ENCODE results near the gene TP53RK.

- RRBS, 2 experiments: no CpG with 5 or more reads among the region's 11 CpGs
Observed at GRCh38 chr20:45764852-45765870, 26.5 kb downstream of the WFDC3 start.

DNA sequence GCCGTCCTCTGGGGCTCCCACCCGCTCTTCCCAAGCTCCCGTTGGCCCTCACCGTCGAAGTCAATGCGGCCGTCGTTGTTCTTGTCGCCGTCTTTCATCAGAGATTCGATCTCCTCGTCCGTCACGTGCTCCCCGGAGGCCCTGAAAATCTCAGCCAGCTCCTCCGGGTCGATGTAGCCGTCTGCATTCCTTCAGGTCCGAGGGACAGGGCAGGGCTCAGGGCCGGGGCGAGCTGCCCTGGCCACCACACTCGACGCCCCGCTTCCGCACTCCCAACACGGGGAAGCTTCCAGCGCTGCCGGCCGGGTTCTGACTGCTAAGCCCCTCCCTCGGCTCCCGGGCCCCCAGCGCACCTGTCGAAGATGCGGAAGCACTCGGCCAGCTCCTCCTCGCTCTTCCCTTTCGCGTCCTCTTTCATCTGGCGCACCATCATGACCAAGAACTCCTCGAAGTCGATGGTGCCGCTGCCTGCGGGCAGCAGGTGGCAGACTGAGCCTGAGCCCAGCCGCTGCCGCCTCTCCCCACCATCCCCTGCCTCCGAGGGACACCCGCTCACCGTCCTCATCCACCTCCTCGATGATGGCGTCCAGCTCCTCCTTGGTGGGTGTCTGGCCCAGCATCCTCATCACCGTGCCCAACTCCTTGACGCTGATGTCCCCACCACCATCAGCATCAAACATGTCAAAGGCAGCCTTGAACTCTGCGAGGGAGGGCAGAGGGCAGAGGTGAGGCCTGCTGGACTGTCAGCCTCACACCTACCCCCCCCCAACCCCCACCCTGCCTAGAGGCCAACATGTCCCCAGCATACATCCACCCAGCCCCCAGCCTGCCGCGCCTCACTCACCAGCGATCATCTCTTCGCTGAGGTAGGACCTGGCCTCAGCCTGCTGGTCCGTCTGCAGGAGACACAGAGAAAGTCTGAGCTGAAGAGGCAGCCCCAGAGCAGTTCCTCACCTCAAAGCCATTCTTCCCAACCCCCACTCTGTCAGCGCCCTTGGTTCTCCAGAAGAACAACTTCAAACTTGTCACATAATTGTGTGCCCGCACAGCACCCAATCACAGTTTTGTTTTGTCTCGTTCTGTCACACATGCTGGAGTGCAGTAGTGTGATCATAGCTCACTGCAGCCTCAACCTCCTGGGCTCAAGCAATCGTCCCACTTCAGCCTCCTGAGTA is 2.8 kb downstream of the TNNC2 start:
- RRBS, 2 experiments: 3 to 4% methylated on average over 12 of the region's 62 CpGs

GRCh38 chr20:45828551-45828937 is 1.4 kb upstream of the TNNC2 start:
- RRBS, 2 experiments: no CpG with 5 or more reads among the region's 2 CpGs

- RRBS, 2 experiments: no CpG with 5 or more reads among the region's 22 CpGs
Observed at GRCh38 chr20:45909197-45910283, 2.4 kb downstream of the PLTP start.

DNA sequence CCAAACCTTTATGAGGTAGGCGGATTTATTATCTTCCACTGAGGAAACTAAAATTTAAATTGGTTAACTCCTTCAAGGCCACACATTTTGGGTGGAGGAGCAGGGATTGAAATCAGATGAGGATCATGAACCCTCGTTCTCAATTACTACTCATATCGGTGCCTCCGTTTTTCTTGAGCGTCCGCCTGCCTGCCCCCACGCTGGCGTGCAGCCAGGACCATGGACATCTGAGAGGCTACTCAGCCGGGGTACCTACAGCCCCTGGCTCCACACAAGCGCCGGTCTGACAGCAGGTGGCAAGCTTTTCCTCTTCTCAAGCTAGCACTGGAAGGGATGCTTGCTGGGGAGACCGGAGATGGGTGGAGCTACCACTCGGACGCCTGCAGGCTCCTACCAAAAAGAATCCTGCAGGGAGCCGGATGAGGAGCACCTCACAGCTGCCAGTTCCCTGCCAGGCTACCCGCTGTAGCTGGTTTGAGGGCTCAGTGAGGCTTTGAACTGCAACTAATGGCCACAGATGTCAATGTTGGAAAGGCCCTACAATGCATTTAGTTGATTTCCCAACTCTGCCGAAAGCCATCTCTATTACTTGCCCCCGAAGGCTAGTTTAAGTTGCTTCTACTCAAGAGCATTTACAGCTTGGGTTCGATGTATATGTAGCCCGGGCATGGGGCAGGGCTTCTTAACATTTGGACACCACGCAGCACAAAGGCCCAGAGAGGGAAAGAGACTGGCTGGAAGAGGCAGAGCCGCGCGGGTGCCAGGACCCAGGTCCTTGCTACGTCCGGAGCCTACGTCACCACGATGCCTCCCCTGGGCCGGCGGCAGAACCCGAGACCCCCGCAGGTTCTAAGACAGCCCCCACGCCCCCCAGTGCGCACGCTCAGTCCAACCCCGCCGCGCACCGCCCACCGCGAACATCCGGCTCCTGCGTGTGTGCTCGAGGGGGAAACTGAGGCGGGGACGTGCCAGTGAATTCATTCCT is 687 bp upstream of the PCIF1 start:
- RRBS, 2 experiments: under 1 to 1% methylated on average over 10 to 16 of the region's 46 CpGs

- RRBS, 2 experiments: 20 to 22% methylated on average over 11 to 13 of the region's 44 CpGs
Observed at GRCh38 chr20:46011890-46012640, 3.4 kb downstream of the MMP9 start.

DNA sequence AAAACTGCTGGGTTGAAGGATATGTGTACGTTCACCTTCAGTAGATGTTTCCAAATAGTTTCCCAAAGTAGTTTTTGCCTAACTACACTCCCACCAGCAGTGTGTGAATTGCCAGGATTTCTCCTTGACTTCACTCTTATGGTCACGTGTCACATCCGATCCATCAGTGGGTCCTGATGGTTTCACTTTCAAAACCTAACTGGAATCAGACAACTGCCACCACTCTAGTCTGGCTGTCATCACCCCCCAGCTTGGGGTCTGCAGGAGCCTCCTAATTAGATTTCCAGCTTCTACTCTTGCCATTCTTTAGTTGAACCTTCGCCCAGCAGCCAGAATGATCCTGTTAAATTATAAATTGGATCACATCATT is 8.5 kb upstream of the SLC12A5 start:
- RRBS, 2 experiments: no CpG with 5 or more reads among the region's 4 CpGs

- RRBS, 2 experiments: 1 to 5% methylated on average over 10 to 19 of the region's 72 CpGs
Observed at GRCh38 chr20:46021309-46022423, 7.3 kb upstream of the SLC12A5 start.

DNA sequence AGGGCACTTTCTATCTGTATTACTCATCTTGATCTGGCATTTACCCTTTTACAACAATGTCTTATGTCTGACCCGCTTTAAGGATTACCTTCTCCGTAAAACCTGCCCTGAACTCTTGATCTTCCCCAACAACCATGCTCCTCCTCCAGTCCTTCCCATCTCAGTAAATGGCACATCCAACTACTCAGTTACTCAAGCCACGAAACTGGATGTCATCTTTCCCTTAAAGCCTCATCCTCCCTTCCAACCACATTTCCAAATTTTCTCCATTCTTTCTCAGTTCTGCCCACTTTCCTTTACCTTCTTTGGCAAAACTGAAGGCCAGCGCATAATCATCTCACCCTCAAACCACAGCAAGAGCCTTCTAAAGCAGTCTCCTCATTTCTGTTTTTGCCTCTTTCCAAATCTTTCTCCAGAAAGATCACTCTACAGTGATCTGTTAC is 17.9 kb downstream of the NCOA5 start:
- RRBS, 2 experiments: no CpG with 5 or more reads among the region's 4 CpGs

DNA sequence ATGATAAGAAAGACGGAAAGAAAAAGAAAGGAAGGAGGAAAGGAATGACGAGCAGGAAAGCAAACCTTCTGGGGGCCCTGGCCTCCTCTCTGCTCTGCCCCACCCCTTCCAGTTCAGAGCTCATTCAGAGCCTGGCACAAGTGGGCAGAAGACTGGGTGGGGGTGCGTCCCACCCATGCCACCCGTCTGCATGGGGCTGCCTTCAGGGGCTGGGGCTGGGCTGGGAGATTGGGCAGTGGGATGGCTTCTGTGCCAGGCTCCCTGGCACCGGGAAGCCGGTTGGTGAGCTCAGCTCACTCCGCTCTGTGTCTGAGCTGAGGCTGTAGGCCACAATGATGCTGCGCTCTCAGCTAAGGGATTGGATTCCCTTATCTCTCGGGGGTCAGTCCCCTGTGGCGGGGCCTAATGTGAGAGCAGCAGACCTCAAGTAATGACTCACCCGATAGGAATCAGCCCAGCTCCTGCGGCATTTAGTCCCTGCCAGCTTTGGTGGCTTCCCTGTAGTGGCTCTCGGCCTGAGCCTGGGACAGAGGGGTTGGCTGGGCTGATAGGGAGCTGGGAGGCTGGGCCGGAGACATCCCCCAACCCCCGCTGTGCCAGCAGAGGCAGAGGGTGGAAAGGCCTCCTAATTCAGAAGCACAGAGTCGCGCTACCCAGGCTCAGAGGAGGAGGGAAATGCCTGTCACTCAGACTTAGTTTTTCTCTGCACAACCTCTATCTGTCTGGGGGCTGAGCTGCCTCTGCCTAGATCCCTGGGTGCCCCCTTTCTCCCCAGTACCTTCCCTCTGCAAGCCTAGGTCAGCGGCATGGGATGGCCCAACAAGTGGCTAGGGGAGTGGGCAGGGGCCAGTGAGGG is 92.4 kb downstream of the CDH22 start:
- RRBS, 2 experiments: no CpG with 5 or more reads among the region's 18 CpGs

DNA sequence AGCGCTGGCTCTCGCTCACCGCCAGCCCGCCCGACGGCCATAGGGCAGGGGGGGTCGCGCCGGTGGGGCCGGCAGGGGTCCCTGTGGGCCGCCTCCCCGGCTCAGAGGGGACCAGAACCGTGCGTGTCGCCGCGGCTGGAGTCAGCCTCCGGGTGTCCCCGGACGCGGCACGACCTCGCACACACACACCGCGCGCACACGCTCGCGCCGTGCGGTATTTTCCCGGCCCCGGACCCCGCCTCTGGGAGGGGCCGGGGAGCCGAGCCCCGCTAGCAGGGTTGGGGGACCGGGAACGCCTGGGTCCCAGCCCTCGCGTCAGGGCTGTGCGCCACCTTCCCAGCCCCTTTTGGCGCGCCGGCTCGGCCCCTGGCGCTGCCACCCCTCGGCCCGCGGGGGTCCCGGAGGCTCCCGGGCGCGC is 743 bp downstream of the CDH22 start:
- RRBS, 2 experiments: 2% methylated on average over 45 of the region's 54 CpGs

DNA sequence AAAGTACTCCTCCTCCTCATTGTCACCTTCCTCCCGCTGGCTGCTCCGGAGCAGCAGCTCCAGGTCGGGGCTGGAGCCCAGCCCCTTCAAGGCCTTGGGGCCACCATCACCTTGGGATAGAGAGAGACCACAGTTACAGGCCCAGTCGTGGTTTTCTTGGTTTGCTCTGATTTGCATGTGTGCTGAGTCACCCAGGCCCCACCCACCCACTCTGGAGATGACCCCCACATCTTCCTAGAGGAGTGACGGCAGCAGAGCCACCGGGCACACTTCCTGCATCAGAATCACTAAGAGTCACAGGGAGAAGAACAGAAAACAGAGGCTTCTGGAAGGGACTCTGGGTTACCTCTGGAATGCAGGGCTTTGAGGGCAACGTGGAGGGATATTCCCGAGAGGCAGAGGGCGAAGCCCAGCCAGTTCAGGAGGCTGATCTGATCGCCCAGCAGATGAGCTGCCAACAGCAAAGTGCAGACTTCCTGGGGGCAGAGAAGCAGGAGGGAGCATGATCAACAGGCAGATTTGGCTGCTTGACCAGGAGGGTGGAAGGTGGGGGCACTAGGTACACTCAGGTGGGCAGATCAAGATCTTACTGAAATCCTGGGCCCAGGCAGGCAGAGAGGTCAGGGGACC is 13.7 kb downstream of the SLC35C2 start:
- RRBS, 2 experiments: no CpG with 5 or more reads among the region's 10 CpGs

DNA sequence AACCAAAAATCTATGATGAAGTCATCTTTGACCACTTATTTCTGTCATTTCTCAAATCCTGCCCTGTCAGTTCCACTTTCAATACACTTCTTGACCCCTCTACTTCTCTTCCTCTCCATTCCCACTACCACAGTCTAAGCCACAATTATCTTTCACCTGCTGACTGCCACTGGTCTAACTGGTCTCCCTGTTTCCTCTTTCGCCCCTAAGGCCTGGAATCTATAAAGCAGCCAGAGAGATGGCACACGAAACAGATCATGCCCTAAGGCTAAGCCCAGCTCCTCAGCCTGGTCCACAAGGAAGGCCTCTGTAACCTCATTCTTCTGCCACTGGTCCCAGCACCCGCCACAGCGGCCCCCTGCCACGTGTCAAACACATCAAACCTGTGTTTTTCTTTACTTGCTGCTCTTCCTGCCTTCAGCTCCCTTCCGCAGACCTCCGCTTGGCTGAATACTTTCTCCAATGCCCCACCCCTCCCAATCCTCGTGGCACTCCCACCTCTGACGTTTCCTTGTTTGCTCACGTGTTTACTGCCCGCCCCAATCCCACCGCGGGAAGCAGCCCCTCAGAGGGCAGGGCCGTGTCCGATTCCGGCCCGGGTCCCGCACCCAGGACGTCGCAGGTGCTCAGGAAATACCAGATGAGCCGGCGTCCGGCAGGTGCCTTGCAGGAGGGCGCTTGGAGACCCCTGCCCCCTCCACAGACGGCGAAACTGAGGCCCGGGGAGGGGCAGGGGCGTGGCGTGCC is 535 bp downstream of the SLC35C2 start:
- RRBS, 2 experiments: 3 to 4% methylated on average over 12 of the region's 29 CpGs

GRCh38 chr20:46400746-46401494 is 5.5 kb downstream of the ELMO2 start:
- RRBS, 2 experiments: no CpG with 5 or more reads among the region's 6 CpGs

- RRBS, 2 experiments: no CpG with 5 or more reads among the region's 22 CpGs
Observed at GRCh38 chr20:46562220-46563247, 12.1 kb upstream of the OCSTAMP start.

DNA sequence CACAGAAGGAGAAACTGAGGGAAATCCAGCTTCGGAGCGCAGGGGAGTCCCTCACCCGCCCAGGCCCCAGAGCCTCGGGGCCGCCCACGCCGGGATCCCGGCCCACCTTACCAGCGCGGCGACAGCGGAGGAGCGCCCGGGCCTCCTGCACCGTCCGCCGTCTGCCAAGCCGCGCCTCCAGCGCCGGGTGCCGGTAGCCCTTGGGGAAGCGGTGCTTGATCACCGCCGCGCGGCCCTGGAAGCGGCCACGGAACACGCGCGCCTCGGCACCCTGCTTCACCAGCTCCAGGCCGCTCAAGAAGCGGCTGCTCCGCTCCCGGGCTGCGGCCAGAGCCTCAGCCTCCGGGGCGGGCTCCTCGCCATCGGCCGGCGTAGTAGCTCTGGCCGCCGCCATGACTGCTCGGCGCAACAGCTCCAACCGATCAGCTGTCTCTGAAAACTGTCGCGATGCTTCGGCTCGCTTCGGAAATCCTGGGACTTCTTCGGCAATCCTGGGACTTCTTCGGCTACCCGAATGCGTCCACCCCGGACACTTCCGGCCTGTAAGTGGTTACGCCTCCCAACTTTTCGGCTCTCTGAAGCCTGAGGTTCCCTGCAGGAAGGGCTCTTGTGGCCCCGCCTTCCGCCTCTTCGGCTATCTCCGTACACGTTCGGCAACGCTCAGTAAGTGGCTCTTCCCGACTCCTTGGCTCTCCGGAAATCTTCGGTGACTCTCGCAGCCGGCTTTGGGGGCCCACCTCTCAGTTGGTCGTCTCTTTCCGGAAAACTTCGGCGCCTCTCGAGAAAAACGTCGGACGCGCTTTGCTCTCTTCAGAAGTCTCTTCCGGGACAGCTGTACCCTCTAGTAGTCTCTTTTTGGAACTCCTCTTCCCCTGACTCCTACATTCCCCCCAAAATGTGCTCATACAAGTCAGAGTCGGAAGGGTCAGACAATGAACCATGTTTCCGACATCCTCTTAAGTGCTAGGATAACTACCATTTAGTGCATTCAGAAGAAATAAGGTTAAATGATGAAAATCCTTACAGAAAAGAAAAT is at the start of gene TP53RK:
TP53RK (minus strand) TSS at position 424 of the 1,036 bp plus-strand sequence.
- RRBS, 2 experiments: 1% methylated on average over 23 to 28 of the region's 86 CpGs

GRCh38 chr20:46708178-46708621 is 1.2 kb upstream of the SLC2A10 start:
- RRBS, 2 experiments: no CpG with 5 or more reads among the region's 7 CpGs

- RRBS, 2 experiments: no CpG with 5 or more reads among the region's 20 CpGs
Observed at GRCh38 chr20:46965449-46966201, 71.0 kb downstream of the EYA2 start.

DNA sequence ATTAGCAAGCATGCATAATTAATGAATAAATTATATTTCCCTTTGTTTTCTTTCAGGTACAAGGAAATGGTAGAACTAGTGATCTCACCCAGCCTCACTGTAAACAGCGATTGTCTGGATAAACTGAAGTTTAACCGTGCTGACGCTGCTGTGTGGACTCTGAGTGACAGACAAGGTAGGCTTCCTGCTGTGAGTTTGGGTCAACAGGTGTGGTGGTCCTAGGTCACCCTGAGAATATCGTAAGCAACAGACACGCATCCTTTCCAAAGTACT is 95.2 kb downstream of the EYA2 start:
- RRBS, 2 experiments: no CpG with 5 or more reads among the region's 5 CpGs

- RRBS, 2 experiments: no CpG with 5 or more reads among the region's 11 CpGs
Observed at GRCh38 chr20:46990218-46991004, 95.8 kb downstream of the EYA2 start.